Liver (tissue), 9 donors: ENCODE measurements around a stretch of chr4.

DNA sequence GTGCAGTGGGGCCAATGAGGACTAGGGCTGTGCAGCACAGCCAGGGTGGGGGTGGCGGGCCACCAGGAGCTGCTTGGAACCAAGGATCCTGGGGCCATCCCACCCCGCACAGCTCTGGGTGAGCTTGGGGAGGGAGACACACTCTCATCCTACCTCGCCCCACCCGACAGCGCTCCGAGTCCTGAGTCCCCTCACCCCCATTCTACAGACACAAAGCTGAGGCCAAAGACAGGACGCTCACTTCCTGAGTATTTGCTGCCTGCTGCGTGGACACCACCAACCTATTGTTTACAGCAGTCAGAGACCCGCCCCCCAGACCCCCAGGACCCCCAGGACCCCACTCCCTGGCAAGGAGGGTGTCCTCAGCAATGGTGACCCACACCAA lies 81.2 kb downstream of the ZNF718 start:
- PRO-cap, 5 experiments, result no peak in any of the 5 experiments
- RAMPAGE, long total RNA, 2 experiments, result no peak in any of the 2 experiments
- RRBS, result no CpG with 5 or more reads among the region's 9 CpGs

- PRO-cap, 5 experiments, result no peak in any of the 5 experiments
- RAMPAGE, long total RNA, 2 experiments, result no peak in any of the 2 experiments
- RRBS, result no CpG with 5 or more reads among the region's 14 CpGs
Observed at GRCh38 chr4:242097-242723, 63.1 kb downstream of the ZNF732 start.

GRCh38 chr4:473224-474212 lies 25.4 kb downstream of the ZNF721 start:
- PRO-cap, 5 experiments, result peak in 5 of 5 experiments; most common minus-strand start chr4:474169 (in 5)
- RAMPAGE, long total RNA, 2 experiments, result start-site peak on the minus strand in 2 of 2 experiments, at chr4:474115-474156 at its widest, 118 to 360 reads per replicate
- RRBS, result 0% methylated on average over 8 of the region's 58 CpGs

GRCh38 chr4:688268-688845 lies 594 bp downstream of the SLC49A3 start:
- PRO-cap, 5 experiments, result peak in 3 of 5 experiments; most common plus-strand start chr4:688592 (in 3)
- RAMPAGE, long total RNA, 2 experiments, result no peak in any of the 2 experiments
- RRBS, result 62% methylated on average over 1 of the region's 17 CpGs

GRCh38 chr4:699210-699849 lies 6.3 kb upstream of the PCGF3 start:
- PRO-cap, 5 experiments, result no peak in any of the 5 experiments
- RAMPAGE, long total RNA, 2 experiments, result no peak in any of the 2 experiments
- RRBS, result no CpG with 5 or more reads among the region's 16 CpGs

- PRO-cap, 5 experiments, result no peak in any of the 5 experiments
- RAMPAGE, long total RNA, 2 experiments, result no peak in any of the 2 experiments
- RRBS, result no CpG with 5 or more reads among the region's 19 CpGs
Observed at GRCh38 chr4:726063-726527, 20.5 kb downstream of the PCGF3 start.

DNA sequence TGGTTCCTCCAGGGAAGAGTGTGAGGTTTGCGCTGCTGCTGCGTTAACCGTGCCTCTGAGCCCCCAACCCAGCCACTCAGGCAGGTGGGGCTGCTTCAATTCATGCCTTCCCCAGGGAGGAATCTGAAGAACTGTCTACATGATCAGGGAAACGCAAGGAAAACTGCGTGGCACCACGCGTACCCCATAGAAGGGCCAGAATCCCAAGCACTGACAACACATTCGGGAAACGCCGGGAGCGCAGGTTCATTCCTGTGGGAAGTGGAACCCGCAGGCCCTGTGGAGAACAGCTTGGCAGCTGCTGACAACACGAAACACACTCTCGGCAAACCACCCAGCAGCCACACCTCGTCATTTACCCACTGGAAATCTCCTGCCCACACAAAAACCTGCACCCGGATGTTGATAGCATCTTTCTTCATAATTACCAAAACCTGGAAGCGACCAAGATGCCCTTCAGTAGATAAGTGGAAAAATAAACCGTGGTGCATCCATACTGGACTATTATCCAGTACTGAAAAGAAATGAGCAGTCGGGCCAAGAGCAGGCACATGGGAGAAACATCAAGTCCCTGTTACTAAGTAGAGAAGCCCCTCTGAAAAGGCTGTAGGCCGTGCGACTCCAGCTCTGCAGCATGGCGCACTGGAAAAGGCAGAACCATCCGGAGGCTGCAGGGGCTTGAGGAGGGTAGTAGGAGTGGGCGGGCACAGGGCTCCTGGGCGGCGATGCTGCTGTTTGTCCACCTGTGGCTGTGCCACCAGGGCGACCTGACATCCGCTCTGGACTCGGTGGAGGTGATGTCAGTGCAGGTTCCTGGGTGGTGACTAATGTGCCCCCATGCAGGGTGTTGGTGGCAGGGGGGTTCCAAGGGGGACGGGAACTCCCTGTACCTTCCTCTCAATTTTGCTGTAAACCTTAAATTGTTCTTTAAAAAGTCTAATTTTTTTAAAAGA lies 58.0 kb downstream of the PCGF3 start:
- PRO-cap, 5 experiments, result peak in 1 of 5 experiments; most common plus-strand start position 523 of the sequence (in 1); most common minus-strand start position 357 of the sequence (in 1)
- RAMPAGE, long total RNA, 2 experiments, result no peak in any of the 2 experiments
- RRBS, result no CpG with 5 or more reads among the region's 30 CpGs

DNA sequence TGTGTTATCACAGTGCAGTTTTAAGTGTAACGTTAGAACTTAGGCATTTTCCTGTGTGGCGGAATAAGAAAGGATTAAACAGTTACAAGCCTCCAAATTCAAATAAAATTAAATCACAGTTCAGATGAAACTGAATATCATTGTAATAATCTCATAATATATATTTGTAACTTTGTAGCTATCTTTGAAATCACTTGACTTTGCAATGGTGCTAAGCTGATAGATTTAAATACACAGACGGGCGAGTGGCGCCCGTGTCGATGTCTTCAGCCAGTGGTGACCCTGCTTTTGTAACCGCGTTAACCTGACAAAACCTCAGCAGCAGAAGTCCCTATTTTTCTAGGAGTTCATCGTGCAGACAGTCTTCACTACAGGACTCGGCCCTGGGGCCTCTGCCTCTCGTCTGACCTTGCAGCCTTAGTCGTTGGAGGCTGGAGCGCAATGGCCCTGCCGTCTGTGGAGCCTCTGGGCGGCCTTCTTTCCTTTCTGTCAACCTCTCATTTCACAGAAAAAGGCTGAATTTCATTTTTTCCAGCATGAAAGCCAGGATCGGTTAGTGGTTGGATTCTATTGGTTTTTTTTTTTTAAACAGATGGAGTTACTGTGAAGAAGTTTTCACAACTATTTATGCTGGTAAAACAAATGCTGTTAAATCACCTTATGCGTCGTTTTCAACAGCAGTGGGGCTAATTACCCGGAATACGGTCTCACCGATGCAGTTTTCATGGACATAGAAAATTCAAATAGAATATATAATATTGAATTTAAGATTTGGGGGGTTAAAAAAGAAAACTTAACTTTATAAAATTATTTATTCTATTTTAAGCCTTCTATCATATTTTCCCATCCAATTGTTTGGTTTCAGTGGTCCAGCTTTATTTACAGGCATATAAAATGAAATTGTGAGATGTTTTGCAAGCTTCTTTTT lies 57.8 kb downstream of the CPLX1 start:
- PRO-cap, 5 experiments, result no peak in any of the 5 experiments
- RAMPAGE, long total RNA, 2 experiments, result no peak in any of the 2 experiments
- RRBS, result no CpG with 5 or more reads among the region's 22 CpGs

DNA sequence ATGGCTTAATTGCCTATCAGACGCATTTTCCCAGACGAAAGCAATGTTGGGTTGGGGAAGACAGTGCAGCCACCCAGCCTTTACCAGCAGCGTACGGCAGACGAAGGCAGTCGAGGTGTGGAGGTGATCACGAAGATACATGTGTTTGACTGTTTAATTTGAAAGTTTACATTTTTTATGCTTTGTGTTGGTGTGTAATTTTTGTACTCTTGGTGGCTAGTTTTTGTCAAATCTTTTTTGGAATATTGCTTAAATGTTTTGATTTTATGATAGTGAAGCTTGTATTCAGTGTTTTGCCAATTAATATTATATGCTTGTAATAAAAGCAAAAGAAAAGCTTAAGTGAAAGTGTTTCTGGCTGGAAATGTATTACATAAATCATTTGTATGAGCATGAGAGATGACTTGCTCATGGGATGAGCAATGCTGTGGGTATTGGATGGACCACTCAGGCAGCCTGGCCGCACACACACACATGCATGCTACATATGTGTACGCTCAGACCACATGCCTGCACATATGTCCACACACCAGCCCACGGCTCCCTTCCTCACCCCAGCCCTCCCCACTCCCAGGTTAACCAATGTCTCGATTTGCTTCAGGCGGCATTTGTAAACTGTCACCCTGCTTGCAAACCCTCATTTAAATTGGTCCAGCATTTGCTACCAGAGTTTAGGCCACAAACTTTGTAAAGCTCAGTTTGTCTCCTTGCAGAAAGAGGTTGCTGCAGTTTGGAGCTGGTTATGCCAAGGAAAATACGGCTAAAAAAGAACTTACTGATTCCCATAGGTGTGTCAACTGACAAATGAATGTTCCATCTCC lies 56.0 kb downstream of the CPLX1 start:
- PRO-cap, 5 experiments, result no peak in any of the 5 experiments
- RAMPAGE, long total RNA, 2 experiments, result no peak in any of the 2 experiments
- RRBS, result no CpG with 5 or more reads among the region's 13 CpGs

DNA sequence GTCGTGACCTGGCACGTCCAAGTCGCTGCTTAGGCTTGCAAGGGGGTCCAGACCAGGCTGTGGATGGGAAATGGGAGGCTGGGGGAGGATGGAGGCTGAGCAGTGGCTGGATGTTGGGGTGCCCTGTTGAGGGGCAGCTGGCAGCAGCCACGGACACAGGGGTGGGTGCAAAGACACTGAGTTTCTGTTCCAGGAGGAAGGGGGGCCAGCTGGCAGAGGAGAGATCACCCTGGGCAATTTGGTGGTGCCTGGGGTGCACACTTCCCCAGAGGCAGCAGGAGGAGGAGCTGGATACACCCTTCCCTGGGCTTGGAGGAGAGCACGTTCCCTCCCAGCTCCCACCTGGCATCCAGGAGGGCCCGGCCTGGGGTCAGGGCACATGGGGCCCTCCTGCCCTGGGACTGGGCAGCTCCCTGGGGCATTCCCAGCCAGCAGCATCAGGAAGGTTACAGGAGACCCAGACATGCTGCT lies 42.8 kb downstream of the CPLX1 start:
- PRO-cap, 5 experiments, result no peak in any of the 5 experiments
- RAMPAGE, long total RNA, 2 experiments, result no peak in any of the 2 experiments
- RRBS, result no CpG with 5 or more reads among the region's 6 CpGs

DNA sequence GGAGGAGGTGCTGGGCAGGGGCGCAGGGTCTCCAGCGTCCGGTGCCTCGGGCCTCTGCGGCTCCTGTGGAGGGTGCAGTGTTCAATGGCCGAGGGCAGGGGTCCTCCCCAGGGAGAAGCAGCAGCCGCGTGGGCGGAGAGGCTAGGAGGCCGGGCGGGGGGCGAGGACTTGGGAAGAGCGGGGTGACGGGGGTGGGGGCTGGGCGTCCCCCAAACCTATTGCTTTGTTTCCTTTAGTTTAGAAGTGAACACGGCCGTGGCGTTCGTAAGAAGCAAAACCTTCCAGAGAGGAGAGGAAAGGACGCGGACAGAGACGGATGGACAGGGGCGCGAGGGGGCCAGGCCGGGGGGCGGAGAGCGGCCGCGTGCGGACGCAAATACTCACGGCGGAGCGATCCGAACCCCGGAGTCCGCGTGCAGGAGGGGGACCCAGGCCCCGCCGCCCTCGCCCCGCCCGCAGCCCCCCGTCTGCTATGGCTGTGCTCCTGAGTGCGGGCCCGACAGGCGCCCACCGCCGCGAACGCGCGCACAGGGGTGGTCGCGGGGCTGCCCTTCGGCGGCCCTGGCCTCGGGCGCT lies 40.2 kb downstream of the CPLX1 start:
- PRO-cap, 5 experiments, result no peak in any of the 5 experiments
- RAMPAGE, long total RNA, 2 experiments, result no peak in any of the 2 experiments
- RRBS, result 29% methylated on average over 21 of the region's 59 CpGs

GRCh38 chr4:791543-792281 lies 34.2 kb downstream of the CPLX1 start:
- PRO-cap, 5 experiments, result no peak in any of the 5 experiments
- RAMPAGE, long total RNA, 2 experiments, result no peak in any of the 2 experiments
- RRBS, result 55% methylated on average over 14 of the region's 37 CpGs

DNA sequence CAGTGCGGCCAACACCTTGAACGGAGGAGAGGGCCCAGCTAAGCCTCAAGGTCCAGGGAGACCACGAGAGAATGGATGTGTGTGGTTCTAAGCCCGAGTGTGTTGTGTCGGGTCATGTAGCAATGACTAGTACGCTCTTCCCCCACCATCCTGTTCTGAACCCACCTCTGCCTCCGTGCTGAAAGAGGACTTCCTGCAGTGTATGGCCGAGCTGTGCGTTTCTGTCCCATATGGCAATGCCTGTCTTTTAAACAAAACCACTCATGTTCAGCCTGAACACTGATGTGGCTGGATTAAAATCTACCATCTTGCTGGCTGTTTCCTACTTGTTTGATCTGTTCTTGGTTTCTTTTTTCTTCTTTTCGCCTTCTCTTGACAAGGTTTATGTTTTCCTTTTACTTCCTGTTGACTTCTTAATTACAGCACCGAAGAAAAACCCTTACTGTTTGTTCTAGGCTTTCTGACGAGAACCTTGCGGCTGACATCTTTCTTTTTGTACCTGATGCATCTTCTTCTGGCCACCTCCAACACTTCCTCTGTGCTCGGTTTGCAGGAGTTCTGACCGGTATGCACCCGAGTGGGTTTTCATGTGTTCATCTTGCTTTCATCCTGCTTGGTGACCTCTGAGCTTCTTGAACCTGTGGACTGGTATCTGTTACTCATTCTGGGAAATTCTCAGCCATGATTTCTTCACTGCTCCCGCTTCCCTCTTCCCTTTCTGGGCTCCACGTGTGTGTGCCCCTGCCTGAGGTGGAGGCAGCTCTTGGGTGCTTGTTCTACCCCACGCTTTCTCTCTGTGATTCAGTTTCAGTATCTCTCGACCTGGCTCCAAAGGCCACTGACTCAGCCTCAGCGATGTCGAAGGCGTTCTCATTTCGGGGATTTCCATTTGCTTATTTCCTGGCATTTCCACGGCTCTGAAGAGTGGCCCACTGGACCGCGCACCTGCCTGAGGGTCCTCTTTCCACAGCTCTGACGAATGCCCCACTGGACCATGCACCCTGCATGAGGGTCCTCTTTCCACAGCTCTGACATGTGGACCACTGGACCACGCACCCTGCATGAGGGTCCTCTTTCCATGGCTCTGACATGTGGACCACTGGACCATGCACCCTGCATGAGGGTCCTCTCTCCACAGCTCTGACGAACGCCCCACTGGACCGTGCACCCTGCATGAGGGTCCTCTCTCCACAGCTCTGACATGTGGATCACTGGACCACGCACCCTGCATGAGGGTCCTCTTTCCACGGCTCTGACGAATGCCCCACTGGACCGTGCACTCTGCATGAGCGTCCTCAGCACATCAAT lies 52.6 kb downstream of the GAK start:
- PRO-cap, 5 experiments, result no peak in any of the 5 experiments
- RAMPAGE, long total RNA, 2 experiments, result no peak in any of the 2 experiments
- RRBS, result no CpG with 5 or more reads among the region's 37 CpGs

DNA sequence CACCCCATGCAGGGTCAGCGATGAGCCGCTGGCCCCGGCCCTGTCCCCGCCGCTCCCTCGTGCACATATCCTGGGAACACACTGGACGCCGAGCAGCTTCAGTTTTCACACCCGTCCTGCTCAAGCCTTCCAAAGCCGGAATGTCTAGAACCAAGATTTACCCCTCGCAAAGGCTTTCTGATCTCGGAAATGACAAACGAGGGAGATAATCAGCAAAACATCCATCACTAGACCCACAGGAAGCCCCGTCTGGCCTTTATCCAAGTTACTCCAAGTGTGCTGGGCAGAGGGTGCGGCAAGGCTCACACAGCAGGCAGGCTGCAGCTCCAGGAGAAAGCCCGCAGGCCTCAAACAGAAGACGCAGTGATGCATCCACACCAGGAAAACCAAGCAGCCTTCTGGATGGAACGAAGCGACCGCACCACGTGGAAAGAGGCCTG lies 24.1 kb downstream of the GAK start:
- PRO-cap, 5 experiments, result no peak in any of the 5 experiments
- RAMPAGE, long total RNA, 2 experiments, result no peak in any of the 2 experiments
- RRBS, result 50% methylated on average over 3 of the region's 21 CpGs

DNA sequence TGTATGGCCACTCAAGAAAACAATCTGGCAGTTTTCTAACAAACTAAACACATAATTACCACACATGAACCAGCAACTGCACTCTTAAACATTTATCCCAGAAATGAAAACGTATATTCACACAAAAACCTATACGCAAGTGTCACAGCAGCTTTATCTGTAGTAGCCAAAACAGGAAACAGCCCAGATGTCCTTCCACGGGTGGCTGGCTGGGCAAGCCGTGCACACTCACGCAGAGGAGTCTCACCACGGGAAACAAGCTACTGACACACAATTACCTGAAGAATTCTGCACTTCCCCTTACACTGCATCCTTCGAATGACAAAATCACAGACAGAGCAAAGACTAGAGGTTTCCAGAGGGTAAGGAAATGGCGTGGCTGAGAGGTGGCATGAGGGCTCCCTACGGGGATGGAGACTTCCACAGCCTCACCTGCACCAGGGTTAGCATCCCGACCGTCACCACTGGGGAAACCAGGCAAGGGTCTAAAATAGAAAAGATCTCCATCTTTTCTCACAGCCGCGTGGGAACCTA lies 9.3 kb downstream of the GAK start:
- PRO-cap, 5 experiments, result no peak in any of the 5 experiments
- RAMPAGE, long total RNA, 2 experiments, result no peak in any of the 2 experiments
- RRBS, result no CpG with 5 or more reads among the region's 13 CpGs

DNA sequence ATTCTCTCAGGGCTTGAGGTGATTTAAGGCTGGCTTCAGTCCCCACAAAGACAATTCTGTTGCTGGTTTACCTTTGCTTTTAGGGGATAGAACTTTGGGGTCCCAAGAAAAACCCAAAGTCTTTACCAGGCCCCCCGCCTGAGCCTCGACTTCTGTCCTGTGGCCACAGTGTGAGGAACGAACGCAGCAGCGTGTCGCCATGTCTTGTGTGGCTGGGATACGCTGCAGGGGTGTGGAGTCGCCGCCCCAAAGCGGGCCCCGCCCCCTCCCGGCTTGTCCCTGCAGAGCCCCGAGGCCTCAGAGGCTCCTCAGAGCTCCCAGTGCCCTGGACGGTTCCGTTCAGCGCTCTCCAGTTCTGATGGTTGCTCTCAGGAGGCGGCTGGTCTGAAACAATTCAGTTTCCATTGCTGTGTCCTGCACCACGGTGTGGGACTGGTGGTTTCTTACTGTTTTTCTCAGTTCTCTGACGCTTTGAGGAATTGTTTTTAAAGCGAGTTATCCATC lies 1.7 kb upstream of the IDUA start:
- PRO-cap, 5 experiments, result peak in 5 of 5 experiments; most common plus-strand start position 311 of the sequence (in 5); most common minus-strand start position 210 of the sequence (in 2)
- RAMPAGE, long total RNA, 2 experiments, result no peak in any of the 2 experiments
- RRBS, result no CpG with 5 or more reads among the region's 20 CpGs

DNA sequence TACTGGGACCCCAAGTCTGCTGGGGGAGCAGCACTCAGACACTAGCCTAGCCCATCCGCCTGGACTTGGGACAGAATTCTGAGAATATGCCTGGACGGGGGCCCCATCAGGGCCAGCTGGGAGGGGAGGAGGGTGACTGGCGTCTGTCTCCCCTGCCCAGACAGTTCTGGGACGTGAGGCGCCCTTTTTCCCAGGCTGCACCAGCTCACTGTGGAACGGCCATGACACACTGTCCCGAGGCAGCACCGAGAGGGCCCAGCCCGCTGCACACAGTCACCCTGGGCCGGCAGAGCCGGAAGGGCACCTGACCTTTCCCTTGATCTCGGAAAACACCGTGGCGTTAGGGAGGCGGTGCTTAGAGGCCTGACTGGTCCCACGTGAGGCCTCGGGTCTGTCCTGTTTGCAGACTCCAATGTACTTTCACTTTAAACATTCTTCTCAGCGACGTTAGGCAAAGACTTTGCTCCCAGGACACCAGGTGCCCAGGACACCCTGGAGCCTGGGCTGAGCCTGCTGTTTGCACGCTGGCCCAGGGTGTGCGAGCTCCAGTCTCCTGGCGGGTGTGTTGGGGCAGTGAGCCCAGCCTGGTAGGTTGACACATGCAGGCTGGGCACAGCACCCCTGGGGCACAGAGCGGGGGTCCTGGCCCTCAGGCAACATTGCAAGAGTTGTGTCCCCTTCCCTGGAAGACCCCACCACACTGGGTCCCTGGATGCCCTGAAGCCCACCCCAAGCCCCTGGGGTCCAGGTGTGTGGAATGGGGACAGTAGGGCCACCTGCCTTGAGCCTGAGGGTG lies 594 bp downstream of the SLC26A1 start:
- PRO-cap, 5 experiments, result peak in 5 of 5 experiments; most common plus-strand start position 454 of the sequence (in 4); most common minus-strand start position 280 of the sequence (in 4)
- RAMPAGE, long total RNA, 2 experiments, result no peak in any of the 2 experiments
- RRBS, result no CpG with 5 or more reads among the region's 23 CpGs

GRCh38 chr4:1082154-1083156 lies 30.9 kb downstream of the RNF212 start:
- PRO-cap, 5 experiments, result no peak in any of the 5 experiments
- RAMPAGE, long total RNA, 2 experiments, result no peak in any of the 2 experiments
- RRBS, result no CpG with 5 or more reads among the region's 28 CpGs

- PRO-cap, 5 experiments, result no peak in any of the 5 experiments
- RAMPAGE, long total RNA, 2 experiments, result no peak in any of the 2 experiments
- RRBS, result 53% methylated on average over 3 of the region's 16 CpGs
Observed at GRCh38 chr4:1245734-1246162, 3.2 kb downstream of the CTBP1 start.

DNA sequence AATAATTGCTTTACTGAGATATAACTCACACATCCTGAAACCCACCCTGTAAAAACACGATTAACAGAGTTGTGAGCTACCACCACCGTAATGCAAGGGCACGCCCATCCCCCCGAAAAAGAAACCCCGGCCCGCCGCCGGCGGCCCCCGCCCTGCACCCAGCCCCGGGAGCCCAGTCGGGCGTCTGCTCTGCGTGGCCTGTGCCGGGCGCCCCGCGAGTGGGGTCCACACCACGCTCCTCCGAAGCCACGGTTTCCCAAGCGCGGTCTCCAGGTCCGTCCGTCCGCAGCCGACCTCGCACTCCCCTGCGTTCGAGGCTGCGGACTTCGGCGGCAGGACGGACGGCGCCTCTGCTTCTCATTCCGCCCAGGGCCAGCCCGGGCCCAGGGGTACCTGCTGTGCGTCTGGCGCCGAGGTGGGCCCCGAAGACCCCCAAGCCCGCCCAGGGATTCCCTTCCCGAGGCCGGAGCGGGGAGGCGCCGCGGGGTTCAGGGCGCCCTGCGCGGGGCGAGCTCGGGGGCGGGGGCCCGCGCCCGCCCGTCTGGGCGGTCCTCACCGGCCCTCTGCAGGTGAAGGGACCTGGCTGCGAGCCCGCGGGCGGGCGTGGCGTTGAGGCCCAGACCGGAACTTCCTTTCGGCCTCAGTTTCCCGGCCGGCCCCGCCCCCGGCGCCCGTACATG lies 713 bp upstream of the UVSSA start:
- PRO-cap, 5 experiments, result peak in 4 of 5 experiments; most common minus-strand start position 543 of the sequence (in 4)
- RAMPAGE, long total RNA, 2 experiments, result no peak in any of the 2 experiments
- RRBS, result 2% methylated on average over 33 of the region's 75 CpGs